Neural progenitor cell (in vitro differentiated cells): ENCODE measurements around the gene PLCL2.

DNA sequence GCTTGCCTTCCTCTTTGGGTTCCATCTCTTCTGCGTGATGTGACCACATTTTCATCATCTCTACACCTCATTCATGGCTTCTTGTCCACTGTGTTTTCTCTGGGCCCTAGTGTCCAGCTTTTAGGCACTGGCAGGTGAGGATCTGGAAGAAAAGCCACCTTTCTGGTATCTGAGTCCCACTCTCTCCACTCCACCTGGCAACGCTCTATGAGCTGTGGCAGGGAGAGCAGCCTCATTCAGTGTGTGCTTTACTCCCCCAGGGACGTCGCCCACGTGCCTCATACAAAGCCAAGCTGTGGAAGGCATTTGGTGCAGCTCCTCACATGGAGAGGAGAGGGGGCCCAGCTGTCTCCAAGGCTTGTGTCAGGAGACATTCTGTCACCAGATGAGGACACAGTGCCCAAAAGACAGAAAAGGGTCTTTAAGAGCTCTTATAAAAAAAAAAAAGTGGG is 29.2 kb downstream of the GALNT15 start:
- RAMPAGE, long total RNA = no peak

DNA sequence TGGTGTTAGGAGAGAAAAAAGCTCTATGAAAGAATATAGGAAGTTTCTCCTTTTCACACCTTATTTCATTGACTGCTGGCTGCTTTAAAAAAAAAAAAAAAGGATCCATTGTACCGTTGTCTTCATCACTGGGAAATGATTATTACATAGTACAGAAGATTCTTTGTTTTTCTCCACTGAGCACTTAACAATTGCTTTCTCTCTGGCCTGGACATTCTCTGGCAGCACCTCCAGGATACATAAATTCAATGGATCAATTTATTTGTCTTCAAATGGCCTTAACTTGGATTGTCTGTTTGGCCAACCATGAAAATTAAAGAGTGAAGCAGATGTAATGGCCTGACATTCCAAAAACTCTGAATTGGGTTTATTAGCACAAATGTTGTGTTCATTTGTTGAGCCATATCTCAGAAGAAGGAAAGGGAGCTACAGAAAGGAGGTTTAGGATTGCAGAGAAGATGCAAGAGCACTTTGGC is 37.1 kb downstream of the DPH3 start:
- RAMPAGE, long total RNA = no peak

DNA sequence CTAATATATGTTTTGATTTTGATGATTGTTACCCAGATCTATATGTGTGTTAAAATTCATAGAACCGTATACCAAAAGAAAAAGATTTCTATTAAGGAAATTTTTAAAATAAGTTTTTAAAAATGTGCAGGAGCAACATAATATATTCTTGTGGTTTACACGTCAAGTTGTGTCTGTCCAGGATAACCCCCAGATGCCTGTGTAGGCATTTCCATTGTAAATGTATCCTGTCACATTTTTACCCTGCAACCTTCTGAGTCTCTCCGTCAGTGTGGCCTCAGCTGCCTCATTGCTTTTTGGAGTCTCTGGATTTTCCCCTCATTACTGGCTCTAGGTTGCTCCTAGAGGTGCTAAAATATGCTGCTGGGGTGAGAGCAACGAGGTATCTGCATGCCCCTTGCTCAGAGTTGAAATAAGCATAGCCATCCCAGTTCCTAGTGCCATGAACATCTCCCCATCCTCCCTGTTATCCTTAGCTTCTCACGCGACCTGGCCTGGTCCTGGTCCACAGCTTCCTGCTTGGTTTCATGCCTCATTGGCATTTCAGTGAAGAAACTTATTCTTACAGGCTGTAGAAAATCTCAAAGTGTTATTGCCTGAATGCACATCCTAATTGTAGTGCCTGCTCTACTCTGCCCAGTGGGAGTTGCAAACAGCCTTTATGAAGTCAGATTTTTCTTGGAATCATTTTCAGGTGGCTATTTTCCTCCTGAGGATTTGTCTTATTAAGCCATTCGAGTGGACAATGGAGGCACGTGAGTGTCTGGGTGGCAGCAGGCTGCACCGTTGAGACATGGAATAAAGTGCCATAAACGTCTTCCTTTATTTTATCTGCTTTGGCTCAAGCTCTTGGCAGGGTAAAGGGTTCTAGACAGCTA is 33.1 kb downstream of the OXNAD1 start:
- RAMPAGE, long total RNA = no peak

DNA sequence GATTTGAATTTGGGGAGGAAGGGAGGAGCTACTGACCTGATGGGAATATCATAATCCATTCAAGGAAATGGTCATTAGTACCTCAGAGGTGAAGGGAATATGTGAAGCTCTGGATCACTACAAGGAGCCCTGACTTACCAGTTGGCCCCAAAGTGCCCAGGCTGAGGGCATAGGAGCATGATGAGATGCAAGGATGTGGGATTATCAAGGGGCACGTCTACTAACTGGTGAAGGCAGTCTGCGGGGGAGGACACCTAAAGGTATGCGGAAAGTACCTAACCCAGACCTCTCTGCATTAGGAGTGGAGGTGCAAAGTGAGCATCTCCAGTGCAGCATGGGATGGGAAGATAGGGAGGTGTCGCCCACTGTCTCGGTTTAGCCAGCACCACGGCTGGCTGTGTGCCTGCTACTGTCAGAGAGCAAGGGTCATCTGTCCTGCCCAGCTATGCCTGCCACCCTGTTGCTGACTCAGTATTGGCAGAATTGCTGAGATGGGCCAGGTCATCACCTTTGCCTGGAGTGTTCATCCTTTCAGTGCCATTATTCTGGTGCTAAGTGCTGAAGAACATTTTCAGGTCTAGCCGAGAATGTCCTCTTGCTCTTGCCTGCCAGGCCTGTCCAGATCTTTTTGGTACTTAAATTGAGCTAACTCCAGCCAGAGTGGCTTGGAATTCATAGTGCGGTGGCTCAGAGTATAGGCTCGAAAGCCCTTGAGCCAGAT is 40.1 kb downstream of the OXNAD1 start:
- RAMPAGE, long total RNA = no peak

DNA sequence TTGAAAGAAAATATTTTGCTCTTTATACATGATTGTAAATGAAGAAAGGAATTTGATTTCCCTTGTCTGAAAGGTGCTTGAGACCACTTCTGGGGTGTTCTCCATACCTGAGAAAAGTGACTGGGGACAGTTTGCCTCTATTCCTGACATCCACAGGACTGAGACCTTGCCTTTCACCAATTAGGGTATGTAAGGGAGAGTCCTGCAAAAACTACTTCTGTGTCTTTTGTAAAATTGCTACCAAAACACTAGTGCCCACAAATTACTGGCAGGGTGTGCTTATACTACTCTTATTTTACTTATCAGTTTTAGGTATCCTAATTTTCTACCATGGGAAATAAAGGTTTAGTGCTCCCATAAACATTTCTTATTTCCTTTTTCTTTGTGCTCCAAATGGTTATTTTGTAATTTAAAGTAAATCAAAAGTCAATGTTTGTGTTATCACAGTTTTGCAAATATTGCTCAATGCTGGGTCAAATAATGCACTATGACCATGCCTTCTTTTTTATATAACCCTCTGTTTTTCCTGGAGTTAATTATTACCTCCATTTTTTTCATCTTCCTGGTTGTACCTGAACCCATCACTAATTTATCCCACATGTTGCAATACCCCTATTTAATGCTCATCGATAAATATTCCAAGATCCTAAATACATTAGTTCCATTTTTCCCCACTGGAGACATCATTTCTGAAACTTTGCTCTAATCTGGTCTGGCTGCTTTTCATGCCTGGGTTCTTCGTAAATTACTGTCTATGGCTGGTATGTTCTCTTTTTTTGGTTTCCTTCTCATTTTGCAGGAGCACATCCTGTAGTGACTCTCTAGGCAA is 66.2 kb downstream of the OXNAD1 start:
- RAMPAGE, long total RNA = no peak

DNA sequence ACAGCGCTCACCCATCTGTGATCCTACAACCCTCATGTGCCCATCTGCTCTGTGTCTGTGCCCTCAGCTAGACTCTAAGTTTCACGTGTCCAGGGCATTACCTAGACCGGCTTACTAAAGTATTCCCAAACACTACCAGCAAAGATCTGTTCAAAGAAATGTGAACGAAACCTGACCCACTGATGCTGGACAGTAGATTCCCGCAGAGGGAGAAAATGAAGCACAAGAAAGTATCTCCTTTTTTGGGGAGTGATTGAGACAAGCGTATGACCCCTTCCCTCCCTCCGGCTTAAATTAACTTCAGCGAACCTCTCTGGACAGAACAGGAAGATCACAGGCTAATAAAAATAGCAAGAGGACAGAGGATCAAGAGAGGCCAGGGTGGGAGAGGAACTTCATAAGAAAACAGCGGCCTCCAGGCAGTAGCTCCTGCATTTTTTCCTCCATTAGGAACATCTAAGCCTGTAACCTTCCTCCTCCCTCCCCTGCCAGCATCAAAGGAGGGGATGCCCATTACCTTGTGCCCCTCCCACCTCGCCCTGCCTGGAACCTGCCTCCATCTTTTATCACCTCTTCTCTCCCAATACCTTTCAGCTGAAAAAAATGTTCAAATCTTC is 113.0 kb downstream of the RFTN1 start:
- RAMPAGE, long total RNA = no peak

- RAMPAGE, long total RNA = no peak
These were observed 9.3 kb downstream of the RFTN1 start for GRCh38 chr3:16504048-16504698.

- RAMPAGE, long total RNA = no peak
These were observed 3.6 kb upstream of the RFTN1 start for GRCh38 chr3:16517002-16517663.

DNA sequence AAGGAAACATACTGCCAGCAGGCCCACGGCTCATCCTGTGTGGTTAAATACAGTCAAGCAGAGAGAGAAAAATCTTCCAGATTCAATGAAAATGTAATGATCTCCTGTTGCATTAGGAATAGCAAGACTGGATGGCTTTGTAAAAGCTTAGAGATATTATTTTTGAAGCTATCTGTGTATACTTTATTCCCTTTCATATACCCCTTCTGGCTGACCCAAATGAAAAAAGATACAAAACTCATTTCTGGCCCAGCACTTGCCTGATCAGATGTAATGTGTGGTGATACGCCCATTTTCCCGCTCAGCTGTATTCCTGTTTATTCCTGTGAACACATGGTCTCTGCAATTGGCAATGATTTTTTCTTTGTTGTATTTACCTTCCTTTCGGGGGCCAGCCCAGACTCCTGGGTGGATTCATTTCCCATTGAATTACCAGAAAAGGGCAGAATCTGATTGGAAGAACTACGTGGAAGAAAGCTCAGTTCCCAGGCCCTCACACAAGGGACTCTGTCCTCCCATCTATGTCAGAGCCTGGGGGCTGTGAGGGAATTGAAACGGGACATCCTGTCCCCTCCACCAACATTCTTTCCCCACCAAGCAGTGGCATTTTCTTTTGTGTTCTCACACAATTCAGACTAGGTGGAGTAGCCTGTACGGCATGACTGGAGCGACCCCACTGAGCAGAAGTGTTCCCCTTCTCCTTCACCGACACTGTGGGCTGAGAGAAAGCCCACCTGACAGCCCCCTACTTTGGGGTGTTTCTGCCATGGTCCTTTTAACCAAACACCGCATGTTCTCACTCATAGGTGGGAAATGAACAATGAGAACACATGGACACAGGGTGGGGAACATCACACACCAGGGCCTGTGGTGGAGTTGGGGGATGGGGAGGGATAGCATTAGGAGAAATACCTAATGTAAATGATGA is 31.9 kb upstream of the RFTN1 start:
- RAMPAGE, long total RNA = no peak

GRCh38 chr3:16881813-16882798 is 2.6 kb upstream of the PLCL2 start:
- RAMPAGE, long total RNA = no peak

- RAMPAGE, long total RNA = no peak
These were observed 654 bp upstream of the PLCL2 start for GRCh38 chr3:16884003-16884599.

- RAMPAGE, long total RNA = no peak
These were observed at the start of gene PLCL2 for GRCh38 chr3:16884600-16885066. Gene PLCL2, plus strand, starts transcription at chr3:16884955.

- RAMPAGE, long total RNA = no peak
These were observed 240.5 kb downstream of the TBC1D5 start for GRCh38 chr3:17501485-17502755.

DNA sequence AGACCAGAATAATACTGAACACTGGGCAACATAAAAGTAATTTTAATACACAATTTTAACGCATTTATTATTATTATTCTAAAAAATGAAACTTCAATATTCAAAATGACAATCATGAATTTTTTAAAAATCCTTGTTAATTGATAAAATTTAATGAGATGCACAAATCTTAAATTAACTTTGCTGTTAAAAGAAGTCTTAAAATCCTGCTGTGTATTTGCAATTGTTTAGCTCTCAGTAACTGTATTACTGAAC is 63.2 kb downstream of the TBC1D5 start:
- RAMPAGE, long total RNA = no peak

- RAMPAGE, long total RNA = no peak
These were observed 1.7 kb downstream of the TBC1D5 start for GRCh38 chr3:17740607-17741277.

DNA sequence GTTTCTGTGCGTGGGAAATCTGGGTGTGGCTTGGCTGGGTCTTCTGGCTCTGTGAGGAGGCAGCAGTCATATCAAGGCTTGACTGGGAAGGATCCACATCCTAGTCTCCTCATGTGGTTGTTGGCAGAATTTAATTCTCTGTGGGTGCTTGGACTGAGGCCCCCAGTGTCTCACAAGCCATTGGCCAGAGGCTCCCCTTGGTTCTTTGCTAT is 102.7 kb upstream of the TBC1D5 start:
- RAMPAGE, long total RNA = no peak

DNA sequence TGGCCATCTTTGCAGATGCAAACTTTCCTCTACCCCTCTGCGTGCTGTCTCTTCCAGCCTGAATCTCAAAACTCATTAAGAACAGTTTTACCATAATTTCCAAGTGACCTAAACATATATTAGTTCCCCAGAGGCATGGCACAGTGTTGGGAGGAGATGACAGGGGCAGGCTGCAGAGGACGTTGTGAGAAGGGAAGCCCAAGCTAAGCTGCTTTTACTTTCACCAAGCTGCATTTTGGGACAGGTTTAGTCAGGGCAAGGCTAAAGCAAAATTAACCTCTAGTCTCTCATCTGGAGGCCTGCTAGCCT is 318.6 kb upstream of the SATB1 start:
- RAMPAGE, long total RNA = no peak

DNA sequence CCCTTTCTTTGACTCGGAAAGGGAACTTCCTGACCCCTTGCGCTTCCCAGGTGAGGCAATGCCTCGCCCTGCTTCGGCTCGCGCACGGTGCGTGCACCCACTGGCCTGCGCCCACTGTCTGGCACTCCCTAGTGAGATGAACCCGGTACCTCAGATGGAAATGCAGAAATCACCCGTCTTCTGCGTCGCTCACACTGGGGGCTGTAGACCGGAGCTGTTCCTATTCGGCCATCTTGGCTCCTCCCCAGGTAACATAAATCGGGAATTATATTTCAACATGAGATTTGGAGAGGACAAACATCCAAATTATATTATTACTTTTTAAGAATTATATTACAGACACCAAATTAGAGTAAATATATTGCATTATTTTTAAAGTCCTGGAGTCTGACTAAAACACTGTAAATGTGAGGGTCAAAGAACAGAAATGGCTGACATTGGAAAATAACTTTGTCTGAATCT is 212.0 kb upstream of the KCNH8 start:
- RAMPAGE, long total RNA = no peak

GRCh38 chr3:19103520-19103983 is 44.8 kb upstream of the KCNH8 start:
- RAMPAGE, long total RNA = no peak

GRCh38 chr3:19702420-19703105 is 231.5 kb downstream of the EFHB start:
- RAMPAGE, long total RNA = no peak